Measurements from ENCODE around the genes VPS37D, DNAJC30, EIF4H and RFC2.

- PRO-cap, 10 experiments: no peak in any of the 10 experiments
Observed at GRCh38 chr7:73308115-73308724, 406 bp downstream of the NSUN5 start.

DNA sequence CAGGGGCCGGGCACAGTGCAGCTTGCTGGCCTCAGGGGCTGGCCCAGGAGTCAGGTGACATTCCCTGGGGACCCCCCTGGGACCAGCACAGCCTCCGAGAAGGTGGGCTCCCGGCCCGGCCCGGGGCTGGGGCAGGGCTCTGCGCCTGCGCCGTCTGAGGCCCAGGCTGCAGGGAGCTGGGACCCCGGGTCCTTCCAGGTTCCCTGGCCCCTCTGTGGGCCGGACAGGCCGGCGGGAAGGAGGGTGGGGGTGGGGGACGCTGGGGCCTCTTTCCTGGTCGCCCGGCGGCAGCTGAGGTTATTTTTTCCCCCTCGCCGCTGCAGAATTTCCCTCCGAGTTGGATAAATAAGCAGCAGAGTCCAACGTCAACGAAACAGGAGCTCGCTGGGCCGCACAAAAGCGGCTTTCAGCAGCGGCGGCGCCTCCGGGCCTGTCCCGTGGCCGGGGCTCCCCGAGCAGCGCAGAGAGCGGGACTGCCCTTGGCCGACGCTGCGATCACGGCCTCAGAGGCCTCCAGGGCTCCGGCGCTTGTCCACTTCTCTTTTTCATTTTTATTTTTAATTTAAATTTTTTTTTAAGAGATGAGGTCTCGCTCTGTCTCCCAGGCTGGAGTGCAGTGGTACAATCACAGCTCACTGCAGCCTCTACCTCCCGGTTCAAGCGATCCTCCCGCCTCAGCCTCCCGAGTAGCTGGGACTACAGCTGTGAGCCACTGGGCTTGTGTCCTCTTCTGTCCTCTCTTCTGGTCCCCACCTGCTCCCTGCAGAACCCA lies 9.4 kb upstream of the FZD9 start:
- PRO-cap, 10 experiments: peak in 1 of 10 experiments; most common plus-strand start position 482 of the sequence (in 1); most common minus-strand start position 339 of the sequence (in 1)

DNA sequence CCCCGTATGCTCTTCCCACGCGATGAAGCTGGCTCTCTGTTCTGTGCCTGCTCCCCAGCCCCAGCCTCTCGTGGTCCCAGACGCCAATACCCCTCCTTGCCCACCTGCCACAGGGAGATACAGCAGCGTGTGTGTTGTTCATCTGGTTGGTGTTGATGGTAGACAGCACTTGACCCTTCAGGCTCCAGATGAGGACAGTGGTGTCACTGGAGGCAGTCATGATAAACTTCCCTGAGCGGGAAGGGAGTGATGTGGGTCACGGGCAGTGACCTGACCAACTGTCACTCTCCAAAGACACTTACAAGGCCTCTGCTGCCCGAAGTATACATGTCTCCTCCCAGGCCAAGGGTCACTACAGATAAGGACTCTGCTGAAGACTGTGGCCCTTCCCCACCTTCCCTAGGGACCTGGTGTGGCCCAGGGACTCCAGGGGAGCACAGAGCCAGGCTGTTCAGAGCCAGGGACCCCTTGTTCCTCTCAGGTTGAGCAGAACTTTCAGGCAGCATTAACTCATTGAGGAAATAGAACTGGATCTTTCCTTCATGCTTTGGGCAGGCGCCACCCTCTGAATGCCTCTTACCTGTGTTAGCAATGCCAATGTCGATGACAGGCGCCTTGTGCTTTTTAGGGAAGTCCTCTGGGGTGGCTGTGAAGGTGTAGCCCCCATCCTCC lies 5.5 kb downstream of the TBL2 start:
- PRO-cap, 10 experiments: no peak in any of the 10 experiments

DNA sequence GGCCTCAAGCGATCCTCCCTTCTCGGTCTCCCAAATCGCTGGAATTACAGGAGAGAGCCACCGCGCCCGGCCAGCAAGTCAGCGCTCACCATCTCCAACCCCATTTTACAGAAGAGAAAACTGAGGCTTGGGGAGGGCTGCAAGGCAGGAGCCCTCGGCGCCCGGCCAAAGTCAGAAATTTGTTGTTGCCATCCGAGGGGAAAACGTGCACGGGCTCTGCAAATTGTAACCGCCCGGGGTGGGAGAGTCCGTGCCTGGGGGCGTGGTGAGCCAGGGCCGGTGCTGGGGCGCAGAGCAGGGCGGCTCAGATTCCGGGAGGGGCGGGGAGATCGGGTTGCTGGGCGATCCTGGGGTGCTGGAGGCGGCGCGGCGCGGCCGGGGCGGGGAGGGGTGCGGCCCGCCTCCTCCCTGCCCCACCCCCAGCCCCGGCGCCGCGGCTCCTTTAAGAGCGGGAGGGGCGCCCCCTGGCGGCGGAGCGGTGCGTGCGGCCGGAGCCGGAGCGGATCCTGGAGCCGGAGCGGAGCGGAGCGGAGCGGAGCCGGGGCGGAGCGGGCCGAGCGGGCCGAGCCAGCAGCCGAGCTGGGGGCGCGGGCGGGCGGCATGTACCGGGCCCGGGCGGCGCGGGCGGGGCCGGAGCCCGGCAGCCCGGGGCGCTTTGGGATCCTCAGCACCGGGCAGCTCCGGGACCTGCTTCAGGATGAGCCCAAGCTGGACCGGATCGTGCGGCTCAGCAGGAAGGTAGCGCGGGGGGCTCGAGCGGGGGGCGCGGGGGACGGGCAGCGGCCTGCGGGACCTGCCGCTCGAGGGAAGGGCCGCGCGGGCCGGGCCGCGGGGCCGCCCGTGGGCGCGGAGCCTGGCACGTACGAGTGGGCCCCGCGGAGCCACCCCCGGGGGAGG lies at the start of gene VPS37D:
Gene VPS37D (plus strand): TSS at position 473 of the 897 bp plus-strand sequence.
- PRO-cap, 10 experiments: peak in 9 of 10 experiments; most common plus-strand start position 473 of the sequence (in 9); most common minus-strand start position 539 of the sequence (in 2)

GRCh38 chr7:73675035-73675899 lies 7.6 kb downstream of the VPS37D start:
- PRO-cap, 10 experiments: no peak in any of the 10 experiments

DNA sequence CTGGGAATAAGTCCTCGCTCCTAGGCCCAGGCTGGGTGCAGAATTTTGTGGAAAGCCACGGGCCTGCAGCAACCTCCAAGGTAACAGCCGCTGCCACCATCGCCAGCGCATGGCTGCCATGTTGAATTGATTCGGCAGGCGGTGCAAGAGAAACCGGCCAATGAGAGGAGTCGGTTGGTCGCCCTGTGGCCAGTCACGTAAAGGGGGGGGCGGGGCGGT lies at the start of gene DNAJC30:
Gene DNAJC30 (minus strand): TSS at position 150 of the 219 bp plus-strand sequence.
- PRO-cap, 10 experiments: peak in 10 of 10 experiments; most common minus-strand start position 115 of the sequence (in 10)

- PRO-cap, 10 experiments: no peak in any of the 10 experiments
Observed at GRCh38 chr7:73799249-73799986, 29.3 kb upstream of the CLDN3 start.

- PRO-cap, 10 experiments: no peak in any of the 10 experiments
Observed at GRCh38 chr7:73823078-73823366, 7.8 kb upstream of the CLDN4 start.

DNA sequence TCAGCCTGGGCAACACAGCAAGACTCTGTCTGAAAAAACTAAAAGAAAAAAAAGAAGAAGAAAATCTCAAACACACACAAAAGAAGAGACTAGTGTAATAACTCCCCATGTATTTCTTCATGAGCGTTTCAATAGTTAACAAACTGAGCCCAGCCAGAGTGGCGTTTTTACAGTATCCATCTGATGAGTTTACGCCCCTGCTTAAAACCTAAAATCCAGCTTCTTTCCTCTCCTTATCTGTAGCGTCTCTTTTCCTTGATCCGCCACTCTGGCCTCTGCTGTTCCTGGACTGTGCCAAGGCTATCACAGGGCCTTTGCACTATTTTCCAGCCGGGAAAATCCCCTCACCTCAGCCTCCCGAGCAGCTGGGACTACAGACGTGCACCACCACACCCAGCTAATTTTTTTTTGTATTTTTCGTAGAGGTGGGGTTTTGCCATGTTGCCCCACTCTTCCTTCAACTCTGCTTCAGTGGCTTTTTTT lies 7.8 kb upstream of the METTL27 start:
- PRO-cap, 10 experiments: no peak in any of the 10 experiments

GRCh38 chr7:73880281-73881060 lies 19.5 kb downstream of the TMEM270 start:
- PRO-cap, 10 experiments: no peak in any of the 10 experiments

GRCh38 chr7:73991971-73992554 lies 35.9 kb upstream of the ELN start:
- PRO-cap, 10 experiments: no peak in any of the 10 experiments

DNA sequence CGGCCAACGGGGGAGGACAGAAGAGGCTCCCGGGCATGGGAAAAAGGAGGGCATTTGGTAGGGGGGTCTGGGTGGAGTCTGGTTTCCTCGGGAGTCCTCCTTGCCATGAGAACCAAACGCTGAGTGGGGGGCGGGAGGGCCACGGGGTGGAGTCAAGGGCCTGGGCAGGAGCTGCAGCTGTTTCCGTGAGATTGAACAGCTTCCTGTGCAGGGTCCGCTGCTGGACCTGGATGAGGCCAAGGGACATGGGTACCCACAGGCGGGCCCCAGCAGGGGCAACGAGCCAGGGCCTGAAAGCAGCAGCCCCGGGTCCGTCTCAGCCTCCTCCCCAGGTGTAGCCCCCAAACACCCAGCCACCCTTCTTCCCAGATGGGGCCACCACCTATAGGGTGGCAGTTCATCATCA lies 1.4 kb downstream of the ELN start:
- PRO-cap, 10 experiments: no peak in any of the 10 experiments

GRCh38 chr7:74173441-74174454 lies at the start of gene EIF4H:
EIF4H (plus strand) TSS chr7:74174356.
- PRO-cap, 10 experiments: peak in 10 of 10 experiments; most common plus-strand start chr7:74174356 (in 10); most common minus-strand start chr7:74174108 (in 4)

DNA sequence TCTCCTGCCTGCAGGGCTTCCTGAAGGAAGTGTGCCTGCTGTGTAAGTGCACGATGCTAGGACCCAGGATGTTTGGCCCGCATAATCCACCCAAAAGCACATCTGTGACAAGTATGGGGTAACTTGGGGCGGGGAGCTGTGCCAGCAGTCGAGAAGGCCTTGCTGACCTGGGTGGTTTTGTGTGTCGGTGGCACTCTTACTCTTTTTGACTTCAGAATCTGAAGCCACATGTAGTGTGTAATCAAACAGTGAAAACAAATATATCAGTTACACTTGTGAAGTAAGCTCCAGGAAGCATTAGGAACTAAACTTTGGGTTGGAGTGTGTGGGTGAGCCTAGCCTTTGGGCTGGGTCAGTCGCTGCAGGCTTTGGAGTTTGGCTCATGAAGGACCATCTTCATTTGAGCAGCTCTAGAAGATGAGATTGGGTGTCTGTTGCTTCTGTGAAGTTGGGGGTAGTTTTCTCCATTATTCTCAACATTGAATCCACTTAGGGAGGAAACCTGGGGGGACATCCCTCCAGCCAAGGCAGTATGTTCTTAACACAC lies 14.3 kb downstream of the EIF4H start:
- PRO-cap, 10 experiments: no peak in any of the 10 experiments

DNA sequence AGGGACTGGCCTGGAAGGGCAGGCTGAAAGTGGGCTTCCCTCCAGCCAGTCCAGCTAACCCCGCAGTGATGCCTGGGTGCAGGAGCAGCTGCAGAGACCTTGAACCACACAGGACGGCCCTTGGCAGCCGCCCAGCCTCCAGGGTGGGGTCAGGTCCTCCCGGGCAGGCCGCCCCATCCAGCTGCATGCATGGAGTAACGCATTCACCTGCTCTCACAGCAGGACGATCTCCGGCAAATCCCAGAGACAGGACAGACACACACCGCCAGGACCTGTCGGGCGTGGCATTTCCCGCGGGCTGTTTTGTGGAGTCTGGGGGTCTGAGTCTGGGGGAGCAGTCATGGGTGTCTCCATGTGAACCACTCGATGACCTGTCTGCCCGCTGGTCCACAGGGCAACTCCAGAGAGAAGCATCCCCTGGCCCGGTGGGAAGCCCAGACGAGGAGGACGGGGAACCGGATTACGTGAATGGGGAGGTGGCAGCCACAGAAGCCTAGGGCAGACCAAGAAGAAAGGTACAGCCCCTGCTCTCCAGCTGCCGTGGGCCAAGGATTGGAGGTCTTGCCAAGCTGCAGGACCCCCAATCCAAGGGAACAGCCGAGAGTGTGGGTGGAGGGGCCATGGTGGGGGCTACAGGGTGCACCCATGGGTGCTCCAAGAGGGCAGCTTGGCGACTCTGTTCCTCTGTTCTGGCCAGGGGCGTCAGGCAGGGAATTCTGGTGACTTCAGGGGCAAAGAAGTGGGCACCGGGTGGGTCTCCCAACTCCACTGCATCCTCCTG lies 14.6 kb downstream of the LAT2 start:
- PRO-cap, 10 experiments: no peak in any of the 10 experiments

DNA sequence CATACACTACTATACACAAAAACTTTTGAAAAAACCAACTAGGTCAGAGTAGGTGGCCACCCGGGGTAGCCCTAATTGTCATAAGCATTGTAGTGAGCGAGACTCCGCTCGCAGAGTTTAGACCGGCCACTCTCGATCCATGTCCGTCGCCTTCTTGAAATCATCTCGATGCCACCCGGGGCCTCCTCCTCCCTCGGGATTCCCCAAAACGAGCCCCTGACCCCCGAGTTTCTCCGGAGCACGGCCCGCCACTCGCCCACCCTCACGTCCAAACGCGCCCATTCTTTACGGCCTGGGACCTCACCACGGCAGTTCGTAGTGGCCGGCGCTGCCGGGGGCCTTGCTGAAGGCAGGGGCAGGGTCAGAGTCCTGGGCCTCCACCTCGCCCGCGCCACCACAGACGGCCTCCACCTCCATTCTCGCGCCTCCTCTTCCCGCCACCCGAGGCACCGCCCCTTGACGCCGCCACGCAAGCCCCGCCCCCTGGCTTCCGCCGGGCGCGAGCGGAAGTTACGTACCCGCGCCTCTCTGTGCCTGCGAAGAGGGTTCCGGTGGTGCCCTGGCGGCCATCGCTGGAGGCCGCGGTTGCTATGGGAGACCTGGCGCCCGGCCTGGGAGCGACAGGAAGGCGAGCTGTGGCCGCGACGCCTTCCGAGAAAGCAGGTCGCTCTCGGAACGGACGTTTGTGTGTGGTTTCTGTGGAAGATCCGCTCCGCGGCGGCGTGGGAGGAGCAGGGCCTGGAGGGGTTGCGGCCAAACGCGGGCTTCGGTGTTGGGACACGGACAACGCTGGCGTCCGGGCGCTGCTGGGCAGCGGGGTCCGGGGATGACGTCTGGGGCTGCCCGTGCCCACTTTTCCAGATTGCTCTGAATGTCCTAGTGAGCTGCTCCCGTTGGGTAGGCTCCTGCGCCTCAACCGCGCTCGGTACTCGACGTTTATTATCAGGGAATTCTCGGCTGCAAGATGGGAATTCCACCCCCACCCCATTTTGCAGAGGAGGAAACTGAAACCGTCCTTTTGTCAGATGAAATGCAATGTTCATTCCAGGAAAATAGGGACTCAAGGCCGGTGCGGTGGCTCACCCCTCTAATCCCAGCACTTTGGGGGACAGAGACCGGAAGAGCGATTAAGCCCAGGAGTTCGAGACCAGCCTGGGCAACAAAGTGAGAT lies at the start of gene RFC2:
Gene RFC2 (minus strand): TSS at position 433 of the 1,171 bp plus-strand sequence.
- PRO-cap, 10 experiments: peak in 10 of 10 experiments; most common plus-strand start position 539 of the sequence (in 10); most common minus-strand start position 433 of the sequence (in 10)

GRCh38 chr7:74284930-74285244 lies 4.3 kb upstream of the CLIP2 start:
- PRO-cap, 10 experiments: no peak in any of the 10 experiments

- PRO-cap, 10 experiments: no peak in any of the 10 experiments
Observed at GRCh38 chr7:74312407-74313204, 23.4 kb downstream of the CLIP2 start.

- PRO-cap, 10 experiments: no peak in any of the 10 experiments
Observed at GRCh38 chr7:74379851-74381092, 73.4 kb upstream of the GTF2IRD1 start.

DNA sequence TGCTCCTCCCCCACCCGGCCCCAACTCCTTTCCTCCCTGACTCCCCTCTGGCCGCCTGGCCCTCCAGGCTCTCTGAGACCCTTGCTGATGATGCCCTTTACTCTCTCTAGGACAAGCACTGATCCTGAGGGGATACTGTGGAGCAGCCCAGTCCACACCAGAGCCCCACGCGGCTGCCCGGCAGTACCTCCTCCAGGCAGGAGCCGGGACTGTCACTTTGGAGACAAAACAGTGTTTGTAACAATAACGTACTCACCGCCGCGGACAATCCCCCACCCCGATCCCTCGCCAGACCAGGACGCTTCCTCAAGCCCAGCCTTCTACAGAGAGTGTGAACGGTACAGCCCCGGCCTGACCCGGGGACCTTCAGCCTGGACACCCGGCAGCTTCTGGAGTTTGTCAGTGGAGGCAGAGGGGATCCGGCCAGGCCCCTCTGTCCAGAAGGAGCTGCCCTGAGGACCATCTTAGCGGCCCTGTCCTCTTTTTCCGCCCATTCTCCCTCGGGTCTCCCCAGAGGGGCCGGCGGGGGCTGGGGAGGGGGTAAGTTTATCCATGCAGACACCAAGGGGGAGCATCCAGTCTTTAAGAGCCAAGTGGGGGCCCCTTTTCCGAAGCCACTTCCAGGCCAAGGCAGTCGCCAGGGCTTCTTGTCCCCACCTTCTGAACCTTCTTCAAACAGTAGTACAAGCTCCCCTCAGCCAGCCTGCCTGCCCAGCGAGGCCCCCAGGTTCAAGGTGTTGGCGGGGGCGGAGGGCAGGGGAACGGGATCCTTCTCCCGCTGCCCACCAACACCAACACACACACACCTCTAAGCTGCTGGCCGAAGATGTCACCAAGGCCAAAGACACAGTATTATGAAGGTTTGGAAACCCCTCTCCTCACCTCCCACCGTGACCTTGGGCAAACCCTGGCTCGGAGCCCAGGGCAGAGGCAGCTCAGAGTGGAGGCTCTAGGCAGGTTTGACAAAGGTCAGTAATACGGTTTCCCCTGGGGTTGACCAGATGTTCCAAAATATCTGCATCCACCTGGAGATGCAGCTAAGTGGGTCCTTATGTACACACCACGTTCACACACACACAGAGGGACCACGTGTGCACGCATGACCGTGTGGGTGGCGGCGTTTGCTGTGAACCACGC lies 49.6 kb upstream of the GTF2IRD1 start:
- PRO-cap, 10 experiments: no peak in any of the 10 experiments

Measured in Metastatic Breast Carcinoma in the Brain (tissue), 10 donors.